ENCODE measurements around the gene MBP.

DNA sequence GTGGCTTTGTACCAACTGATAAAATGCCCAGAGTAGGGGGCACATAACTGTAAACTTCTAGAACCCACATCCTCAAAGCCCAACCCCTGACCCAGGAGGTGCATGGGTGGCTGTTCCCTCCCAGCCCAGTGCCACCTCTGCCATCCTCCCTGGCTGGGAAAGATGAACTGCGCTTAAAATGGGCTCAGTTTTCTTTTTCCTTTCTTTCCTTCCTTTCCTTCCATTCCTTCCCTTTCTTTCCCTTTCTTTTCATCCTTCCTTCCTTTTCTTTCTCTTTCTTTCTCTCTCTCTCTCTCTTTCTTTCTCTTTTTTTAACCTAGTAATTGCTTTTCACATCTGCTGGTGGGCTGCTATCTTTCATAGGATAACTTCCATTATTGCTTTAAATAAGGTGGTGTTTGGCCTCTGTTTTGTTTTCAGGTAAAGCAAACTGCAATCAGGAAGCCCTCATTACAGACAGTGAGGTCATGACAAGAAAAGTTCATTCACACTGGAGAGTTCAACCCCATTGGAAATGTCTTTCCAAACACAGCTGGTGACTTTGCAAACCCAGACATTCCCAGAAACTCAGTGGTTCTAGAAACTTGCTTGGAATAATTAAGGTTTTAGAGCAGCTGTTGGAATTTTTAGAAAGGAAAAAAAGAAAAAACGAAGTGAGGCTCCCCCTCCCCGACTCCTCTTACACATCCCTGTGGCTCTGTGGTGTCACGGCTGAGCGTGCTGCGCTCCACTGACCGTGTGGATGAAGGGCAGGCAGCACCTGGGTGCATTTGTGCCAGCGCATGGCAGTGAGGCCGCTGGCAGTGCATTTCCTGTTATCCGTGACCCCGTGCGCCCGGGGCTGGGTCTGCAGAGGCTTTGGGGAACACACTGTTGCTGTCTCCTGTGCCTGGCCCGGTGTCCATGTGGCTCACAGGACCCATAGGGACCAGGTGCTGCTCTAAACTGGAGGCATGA is 77.0 kb downstream of the MBP start:
- PRO-cap = bidirectional peak, plus-strand start at position 128 of the sequence, minus-strand start outside the sequence; bidirectional peak, plus-strand start at position 730 of the sequence, minus-strand start at position 738 of the sequence

DNA sequence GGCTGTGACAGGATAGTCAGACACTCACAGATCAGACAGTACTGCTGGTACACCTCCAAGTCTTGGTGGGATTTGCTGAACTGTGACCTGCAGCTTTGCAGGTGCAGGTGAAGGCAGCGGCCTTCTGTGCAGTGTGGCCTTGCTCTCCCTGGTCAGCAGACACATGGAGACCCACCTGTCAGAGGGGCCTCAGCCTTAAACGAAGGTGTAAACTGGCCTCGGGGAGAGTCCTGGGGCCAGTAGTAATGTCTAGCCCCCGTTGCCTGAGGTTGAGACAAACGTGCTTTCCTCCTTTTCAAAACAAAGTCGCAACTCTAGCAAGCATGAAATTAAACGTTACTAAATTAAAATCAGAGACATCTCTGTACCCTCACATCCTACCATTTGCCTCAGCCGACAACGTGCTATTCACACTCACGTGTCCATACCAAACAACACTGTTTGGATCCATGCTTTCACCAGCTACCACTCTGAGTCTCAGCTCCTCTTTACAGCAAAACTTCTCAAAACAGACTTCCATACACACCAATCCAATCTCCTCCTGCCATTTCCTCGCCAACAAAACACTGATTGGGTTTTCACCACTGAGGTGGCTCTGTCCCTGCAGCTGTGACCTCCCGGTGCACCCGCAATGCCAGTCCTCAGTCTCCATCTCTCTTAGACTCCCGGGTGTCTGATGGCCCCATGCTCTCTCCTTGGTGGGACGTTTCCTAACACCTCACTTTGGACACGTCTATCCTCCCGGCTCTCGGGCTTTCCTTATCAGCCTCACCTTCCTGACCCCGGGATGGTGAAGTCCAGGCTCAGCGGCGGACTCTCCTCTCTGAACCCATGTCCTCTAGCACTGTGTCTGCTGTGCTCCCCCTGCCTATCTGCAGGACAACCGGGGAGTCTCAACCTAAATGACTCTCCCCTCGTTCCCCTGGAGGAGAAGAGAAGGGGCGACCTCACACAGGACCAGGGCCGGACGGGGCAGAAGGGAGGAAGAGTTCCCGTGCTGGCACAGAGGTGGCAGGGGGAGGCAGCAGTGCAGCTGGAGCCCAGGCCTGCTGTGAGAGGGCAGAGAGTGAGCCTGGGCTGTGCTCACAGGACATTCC is 42.3 kb downstream of the MBP start:
- PRO-cap = no peak

GRCh38 chr18:77111234-77111860 is 21.2 kb downstream of the MBP start:
- PRO-cap = no peak

DNA sequence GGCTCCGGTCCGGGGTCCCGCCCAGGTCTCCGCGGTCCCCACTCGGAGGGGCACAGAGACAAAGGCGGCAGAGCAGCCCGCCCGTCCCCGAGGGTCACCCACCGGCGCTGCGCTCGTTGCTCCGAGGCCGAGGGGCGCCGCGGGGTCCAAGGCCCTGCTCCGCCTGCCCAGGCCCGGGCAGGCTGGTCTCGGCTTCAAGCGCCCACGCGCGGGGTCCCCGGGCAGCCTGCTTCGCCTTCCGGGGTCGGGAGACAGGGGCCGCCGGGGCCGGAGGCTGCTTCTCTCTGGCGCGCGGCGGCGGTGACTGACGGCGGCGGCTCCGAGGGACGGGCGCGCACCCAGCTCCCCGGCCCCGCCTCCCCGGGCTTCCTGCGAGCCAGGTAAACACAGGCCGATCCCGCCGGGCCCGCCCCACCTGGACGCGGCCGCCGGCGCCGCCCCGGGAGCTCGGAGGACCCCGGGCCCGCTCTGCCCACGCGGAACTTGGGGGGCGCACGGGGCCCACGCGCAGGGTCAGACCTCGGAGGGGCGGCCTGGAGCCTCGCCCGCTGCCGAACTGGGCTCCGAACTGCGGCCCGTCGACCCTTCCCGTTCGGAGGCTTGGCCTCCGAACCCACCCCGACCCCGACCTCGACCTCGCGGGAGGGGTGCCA is at the start of gene MBP:
Gene MBP, minus strand, starts transcription at position 306 of the 653 bp plus-strand sequence.
- PRO-cap = bidirectional peak, plus-strand start at position 479 of the sequence, minus-strand start at position 302 of the sequence

GRCh38 chr18:77421133-77422196 is 171.8 kb downstream of the GALR1 start:
- PRO-cap = no peak

GRCh38 chr18:77853864-77854193 is 604.2 kb downstream of the GALR1 start:
- PRO-cap = no peak

- PRO-cap = no peak
Measured at GRCh38 chr18:78980431-78981595, 1.2 kb downstream of the SALL3 start.

DNA sequence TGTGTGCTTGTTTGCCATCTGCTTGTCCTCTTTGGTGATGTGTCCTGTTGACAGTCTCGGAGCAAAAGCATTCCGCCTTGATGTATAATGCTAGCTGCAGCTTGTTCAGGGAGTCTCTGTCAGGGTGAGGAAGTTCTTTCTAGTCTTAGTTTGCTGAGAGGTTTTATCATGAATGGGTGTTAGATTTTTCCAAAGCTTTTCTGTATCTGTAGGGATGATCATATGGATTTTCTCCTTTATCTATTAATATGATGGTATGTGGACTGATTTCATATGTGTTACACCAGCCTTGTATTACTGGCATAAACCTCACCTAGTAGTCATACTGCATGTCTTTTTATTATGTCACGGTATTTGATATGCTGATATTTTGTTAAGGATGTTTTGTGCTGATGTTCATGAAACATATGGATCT is 109.2 kb downstream of the ATP9B start:
- PRO-cap = no peak

DNA sequence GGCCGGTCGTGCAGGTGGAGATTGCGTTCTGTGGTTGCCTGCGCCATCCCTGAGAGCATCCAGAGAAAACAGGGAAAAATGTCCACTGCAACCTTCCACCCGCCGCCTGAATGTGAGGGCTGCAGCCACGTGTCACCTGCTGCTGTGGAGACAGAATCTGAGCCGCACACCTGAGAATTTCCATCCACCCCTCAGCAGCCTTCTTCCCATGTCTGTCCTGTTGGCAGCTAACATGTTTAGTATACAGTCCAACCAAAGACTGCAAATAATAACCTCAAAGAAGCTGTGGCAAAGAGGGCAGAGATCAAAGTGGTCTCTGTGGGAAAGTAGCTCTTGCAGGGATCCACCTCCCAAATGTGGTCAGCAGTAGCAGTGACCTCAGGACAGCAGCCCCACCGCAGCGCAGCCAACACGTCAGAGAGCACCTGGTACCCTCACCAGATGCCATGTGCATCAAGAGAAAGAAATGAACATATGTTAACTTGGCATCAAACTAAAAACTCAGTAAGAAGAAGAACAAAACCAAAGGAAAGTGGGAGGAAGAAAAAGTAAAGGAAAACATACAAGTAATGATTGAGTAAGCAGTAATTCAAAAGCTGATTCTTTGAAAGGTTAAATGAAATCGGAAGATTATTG is 79.4 kb upstream of the NFATC1 start:
- PRO-cap = no peak

DNA sequence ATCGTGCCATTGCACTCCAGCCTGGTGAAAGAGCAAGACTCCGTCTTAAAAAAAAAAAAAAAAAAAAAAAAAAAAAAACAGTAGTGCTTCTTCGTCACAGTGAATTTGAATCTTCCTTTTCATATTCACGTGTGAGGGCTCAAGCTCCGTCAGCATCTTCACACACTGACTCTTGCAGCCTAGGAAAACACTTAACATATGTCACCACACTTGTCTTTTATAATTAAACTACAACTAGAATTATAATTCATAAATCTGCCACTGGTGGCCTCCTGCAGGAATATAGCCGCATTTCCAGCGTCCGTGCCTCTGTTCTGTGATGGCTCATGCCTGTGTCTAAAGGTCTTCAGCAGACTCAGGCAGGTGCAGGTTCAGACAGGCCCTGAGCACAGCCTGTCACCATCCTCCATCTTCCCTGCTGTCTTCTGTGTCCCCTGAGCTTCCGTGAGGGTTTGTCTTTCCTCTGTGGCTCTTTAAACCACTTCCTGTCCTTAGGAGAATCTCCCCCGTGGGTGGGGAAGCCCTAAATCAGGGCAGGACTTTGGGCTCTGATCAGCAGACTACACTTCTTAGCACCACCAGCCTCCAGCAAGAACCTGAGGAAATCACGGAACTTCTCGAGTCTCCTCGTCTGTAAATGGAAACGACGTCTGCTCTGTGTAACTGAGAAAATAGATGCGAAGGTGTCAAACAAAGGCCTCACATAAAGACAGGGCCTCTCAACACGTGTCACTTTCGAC is 24.2 kb upstream of the NFATC1 start:
- PRO-cap = no peak

DNA sequence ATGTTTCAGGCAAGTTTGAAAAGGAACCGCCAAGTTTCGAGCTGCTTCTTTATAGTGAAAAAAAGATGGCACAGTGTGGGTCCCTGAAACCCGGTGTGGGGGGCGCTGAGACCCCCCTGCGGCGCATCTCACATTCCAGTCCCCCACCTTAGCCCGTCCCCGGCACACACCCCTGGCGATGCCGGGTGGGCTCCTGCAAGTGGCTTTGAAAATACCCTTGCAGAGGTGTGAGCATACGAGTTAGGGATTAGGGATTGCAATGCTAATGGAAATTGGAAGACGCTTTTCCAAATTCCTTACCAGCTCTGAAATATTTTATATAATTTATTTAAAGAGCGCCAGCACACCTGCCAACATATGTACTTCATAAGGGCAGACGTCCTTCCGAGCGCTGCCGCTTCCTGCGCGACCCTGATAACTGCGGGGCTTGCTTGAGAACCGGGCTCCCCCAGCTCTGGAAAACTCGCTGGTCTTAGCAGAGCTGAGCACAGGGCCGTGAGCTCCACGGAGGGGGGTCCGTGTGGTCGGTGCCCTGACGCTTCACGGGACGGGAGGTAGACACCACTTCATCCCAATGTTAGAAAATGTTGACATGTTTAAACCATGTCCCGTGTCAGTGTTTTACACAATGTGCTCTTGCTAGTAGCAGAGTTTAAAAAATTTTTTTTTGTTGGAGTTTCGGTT is 1.4 kb downstream of the NFATC1 start:
- PRO-cap = no peak

- PRO-cap = unidirectional peak, plus-strand start at chr18:79406033
Measured at GRCh38 chr18:79405525-79406188, 9.9 kb downstream of the NFATC1 start.

DNA sequence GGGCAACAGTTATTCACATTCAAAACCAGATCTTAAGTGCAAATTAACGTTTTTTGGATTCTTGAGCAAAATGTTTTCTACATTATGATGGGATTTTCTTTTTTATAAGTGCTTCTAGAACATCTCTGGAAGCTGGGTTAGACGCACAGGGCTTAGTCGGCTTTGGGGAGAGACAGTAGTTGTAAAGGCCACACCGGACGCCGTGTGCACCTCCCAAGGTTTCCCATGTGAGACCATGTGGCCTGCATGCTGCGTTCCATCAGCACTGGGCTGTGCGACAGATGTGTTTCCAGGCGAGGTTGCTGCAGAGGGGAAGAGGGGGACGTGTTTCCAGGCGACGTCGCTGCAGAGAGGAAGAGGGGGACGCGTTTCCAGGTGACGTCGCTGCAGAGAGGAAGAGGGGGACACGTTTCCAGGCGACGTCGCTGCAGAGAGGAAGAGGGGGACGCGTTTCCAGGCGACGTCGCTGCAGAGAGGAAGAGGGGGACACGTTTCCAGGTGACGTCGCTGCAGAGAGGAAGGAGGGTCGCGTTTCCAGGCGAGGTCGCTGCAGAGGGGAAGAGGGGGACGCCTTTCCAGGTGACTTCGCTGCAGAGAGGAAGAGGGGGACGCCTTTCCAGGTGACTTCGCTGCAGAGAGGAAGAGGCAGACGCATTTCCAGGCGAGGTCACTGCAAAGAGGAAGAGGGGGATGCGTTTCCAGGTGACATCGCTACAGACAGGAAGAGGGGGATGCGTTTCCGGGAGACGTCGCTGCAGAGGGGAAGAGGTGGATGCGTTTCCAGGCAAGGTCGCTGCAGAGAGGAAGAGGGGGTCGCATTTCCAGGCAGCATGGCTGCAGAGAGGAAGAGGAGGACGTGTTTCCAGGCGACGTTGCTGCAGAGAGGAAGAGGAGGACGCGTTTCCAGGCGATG is 24.4 kb downstream of the NFATC1 start:
- PRO-cap = no peak

DNA sequence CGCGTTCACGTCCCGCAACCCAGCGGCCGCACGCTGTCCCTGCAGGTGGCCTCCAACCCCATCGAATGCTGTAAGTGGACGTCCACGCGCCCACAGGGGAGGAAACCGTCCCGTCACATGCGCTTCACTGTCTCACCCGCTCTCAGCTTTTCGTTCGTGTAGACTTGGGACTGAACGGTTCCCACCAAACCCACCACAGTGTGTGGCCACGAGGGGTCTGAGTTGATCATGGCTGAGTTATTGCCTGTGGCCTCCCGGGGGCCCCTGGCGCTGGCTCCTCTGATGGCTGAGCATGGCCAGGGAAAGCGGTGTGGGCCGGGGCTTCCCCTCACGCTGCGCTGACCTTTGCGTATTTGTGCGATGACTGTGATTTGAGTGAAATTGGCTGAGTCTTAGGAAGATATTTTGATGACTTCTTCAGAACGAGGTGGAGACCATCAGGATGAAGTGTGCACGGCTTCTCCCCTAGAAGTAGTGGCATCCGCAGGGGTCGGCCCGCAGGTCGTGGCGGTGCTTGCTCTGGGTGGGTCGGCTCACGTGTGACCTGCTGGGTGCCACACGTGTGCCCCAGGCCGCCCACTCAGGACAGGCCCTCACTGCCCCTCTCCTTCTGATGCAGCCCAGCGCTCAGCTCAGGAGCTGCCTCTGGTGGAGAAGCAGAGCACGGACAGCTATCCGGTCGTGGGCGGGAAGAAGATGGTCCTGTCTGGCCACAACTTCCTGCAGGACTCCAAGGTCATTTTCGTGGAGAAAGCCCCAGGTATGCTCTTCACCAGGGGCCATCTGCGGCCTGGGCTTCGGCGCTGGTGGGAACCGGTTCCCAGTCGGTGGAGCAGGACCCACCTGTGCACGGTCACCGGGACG is 55.6 kb downstream of the NFATC1 start:
- PRO-cap = no peak

- PRO-cap = no peak
Measured at GRCh38 chr18:79460299-79460802, 64.6 kb downstream of the NFATC1 start.

DNA sequence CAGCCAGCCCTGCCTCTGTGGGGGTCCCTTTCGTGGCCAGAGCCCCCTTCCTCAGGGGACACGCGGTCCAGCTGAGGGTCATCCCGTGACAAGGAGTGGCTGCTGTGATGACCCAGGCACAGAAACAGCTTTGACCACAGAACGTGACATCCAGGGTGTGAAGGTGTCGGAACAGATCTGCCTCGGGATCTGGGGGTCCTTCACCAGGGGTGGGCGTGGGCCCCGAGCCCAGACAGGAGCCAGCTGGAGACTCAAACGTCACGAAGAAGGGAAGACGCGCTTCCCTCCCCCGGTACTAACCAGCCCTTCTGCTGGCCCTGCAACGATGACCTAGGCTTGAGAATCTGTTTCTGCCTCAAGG is 75.9 kb downstream of the NFATC1 start:
- PRO-cap = no peak

DNA sequence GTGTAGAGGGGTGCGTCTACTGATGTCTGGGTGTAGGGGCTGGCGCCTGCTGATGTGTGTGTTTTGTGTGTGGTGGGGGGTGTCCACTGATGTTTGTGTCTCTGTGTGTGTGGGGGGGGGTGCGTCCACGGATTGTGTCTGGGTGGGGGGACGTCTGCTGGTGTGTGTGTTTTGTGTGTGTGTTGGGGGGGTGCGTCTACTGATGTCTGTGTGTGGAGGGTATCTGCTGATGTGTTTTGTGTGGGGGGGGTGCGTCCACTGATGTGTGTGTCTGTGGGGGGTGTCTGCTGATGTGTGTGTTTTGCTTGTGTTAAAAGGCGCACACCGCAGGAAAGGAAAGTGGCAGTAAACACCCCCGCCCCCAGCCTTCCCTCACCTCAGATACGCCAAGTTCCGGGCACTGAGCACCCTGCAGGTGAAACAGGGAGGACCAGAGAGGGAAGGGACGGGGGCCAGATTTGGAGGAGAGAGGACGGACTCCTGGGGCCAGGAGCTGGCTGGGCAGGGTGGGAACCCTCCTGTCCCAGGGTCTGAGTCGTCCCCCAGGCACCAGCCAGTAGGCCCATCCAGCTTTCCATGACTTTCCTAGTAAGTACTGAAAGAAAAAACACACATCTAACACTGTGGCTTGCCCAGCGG is 126.7 kb downstream of the NFATC1 start:
- PRO-cap = no peak

- PRO-cap = no peak
Measured at GRCh38 chr18:79567635-79568327, 111.8 kb upstream of the CTDP1 start.

DNA sequence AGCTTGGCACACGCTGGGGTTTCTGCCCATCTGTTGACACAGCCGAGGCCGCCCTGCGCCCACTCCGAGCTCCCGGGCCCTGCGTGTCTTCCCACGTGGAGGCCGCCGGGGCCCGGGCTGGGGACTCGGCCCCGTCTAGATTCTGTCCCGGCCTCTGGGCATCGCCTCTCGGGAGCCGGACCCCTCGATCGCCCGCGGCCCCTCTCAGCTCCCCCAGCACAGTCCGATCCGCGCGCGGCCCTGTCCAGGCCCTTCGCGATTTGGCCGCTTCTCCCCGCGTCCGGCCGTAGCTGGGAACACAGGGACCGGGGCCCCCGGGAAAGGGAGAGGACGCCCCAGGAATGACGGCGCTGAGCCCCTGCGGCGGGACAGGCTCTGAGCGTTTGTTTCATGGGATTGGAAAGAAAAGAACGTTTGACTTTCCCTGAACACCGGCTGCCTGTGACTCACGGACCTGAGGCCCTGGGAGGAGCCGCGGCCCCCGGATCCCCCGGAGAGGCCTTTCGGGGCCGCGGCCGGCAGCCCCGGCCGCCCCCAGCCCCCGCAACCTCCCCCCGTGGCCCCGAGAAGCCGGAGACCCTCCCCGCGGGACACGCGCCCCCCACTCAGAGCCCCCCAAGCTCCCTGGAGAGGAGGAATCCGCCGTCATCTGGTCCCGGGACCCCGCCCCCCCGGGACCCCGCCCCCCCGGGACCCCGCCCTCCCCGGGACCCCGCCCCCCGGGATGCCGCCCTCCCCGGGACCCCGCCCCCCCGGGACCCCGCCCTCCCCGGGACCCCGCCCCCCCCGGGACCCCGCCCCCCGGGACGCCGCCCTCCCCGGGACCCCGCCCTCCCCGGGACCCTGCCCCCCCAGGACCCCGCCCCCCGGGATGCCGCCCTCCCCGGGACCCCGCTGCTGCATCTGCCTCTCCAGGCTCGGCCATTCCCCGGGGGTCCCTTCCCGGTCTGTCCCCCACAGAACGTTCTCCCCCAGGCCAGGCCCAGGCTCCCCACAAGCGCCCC is 62.7 kb upstream of the CTDP1 start:
- PRO-cap = no peak

GRCh38 chr18:79680335-79681080 is 905 bp downstream of the CTDP1 start:
- PRO-cap = unidirectional peak, minus-strand start at chr18:79680501

Measured in neutrophil (primary cell).